IMR-90 (cell line): ENCODE measurements around a stretch of chr12.

- RRBS: no CpG with 5 or more reads among the region's 4 CpGs
CAGE:
- cytosol, long polyA plus RNA: start-site peak on the plus strand at chr12:74541232-74541284, 54 and 53 reads in 2 replicates
- long polyA plus RNA: no peak
- nucleus, long polyA plus RNA: no peak
Measured at GRCh38 chr12:74540796-74541472, 3.3 kb downstream of the ATXN7L3B start.

DNA sequence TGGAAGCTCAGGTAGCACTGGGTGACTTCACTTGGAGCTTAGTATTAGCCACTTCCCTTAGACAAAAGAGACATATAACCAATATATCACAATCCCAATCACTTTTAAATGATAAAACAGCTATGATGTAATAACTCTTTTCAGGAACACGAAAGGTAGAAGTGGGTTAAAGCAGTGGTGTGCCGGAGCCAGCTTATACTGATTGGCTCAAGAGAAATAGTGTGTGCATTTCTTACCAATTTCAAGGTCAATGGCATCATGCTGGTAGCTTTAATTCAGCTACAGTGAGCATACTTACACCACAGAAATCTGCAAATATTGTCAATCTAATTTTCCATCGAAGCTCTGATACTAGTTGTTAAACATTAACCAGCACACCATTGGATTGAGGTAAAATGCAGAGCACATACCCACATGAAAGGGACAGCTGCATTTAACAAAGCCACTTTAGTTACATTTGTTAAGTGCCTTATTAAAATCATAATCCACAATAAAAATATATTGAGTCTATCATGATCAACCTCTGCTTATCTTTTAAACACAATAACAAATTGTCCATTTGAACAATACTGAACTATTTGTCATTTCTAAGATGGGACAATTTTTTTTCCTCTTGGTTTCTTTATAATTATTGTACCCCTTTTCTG, 225.7 kb downstream of the KCNC2 start:
- RRBS: no CpG with 5 or more reads among the region's 3 CpGs
CAGE:
- cytosol, long polyA plus RNA: no peak
- long polyA plus RNA: no peak
- nucleus, long polyA plus RNA: no peak

GRCh38 chr12:75481792-75482348, 1.3 kb downstream of the GLIPR1 start:
- RRBS: no CpG with 5 or more reads among the region's 4 CpGs
CAGE:
- cytosol, long polyA plus RNA: no peak
- long polyA plus RNA: no peak
- nucleus, long polyA plus RNA: no peak

DNA sequence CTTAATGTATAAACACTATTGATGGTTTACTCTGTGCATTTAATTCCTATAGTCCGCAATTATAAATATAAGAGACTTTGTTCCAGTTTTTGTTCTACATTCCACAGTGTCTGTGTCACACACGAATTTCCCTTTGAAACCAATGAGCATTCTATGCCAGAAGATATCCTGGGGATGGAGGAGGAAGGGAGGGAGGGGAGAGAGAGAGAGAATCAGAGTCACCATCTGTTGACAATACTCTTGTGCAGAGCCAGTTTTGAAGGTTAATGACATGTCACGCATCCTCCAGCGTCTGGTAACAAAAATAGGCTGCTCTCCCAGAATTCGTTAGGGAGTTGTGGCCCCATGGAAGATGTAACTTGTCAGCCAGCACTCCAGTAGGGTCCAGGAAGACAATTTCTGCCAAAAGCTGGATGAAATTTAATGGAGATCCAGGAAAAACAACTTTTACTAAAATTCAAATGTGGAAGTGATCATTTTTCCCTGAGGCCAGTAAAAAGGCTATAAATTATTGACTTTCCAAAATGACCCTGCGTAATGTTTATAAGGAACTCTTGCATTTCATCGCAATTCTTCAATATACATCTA, 213.6 kb upstream of the KRR1 start:
- RRBS: no CpG with 5 or more reads among the region's 7 CpGs
CAGE:
- cytosol, long polyA plus RNA: no peak
- long polyA plus RNA: no peak
- nucleus, long polyA plus RNA: no peak

DNA sequence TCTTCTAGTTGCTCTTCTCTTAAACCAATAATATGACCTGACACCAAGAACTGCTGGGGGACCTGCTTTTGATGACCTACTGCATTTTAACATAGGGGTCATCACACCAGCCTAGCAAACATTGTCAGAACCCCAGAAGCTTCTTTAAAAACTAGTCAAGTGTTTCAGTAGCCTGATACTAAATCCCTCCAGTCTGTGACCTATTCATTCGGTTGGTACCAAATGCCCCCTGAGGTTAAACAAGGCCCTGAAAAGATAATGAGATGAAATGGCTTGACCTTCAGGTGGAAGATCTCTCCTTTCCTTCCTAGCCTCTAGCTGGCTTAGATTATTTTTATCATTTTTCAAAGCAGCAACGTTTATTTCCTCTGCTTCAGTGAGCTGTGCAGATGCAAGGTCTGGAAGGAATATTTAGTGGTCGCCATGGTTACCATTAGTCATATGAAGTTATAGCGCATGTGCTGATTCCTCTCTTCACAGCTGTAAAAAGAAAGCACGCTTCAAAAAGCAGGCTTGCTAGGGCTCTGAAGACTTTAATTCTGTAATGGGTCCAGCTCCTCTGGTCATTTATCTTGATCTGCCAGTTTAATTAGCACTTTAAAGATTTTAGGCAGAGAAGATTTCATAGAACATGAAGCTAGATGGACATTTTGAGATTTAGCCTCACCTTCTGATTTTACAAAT, 269.2 kb downstream of the NAP1L1 start:
- RRBS: no CpG with 5 or more reads among the region's 5 CpGs
CAGE:
- cytosol, long polyA plus RNA: no peak
- long polyA plus RNA: no peak
- nucleus, long polyA plus RNA: no peak

DNA sequence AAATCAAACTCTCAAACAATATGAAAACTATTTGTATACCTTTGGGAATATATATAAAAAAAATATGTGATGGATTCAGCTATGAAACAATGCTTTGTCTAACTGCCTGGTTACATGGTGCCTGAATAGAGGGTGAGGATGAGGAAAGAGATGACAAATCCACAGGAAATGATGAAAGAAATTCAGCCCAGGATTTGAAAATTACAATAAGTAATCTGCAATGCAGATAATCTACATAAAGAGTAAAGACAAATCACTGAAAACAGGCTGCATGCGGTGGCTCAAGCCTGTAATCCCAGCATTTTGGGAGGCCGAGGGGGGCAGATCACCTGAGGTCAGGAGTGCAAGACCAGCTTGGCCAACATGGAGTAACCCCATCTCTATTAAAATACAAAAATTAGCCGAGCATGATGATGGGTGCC, 150.7 kb downstream of the NAP1L1 start:
- RRBS: no CpG with 5 or more reads among the region's 3 CpGs
CAGE:
- cytosol, long polyA plus RNA: no peak
- long polyA plus RNA: no peak
- nucleus, long polyA plus RNA: no peak

DNA sequence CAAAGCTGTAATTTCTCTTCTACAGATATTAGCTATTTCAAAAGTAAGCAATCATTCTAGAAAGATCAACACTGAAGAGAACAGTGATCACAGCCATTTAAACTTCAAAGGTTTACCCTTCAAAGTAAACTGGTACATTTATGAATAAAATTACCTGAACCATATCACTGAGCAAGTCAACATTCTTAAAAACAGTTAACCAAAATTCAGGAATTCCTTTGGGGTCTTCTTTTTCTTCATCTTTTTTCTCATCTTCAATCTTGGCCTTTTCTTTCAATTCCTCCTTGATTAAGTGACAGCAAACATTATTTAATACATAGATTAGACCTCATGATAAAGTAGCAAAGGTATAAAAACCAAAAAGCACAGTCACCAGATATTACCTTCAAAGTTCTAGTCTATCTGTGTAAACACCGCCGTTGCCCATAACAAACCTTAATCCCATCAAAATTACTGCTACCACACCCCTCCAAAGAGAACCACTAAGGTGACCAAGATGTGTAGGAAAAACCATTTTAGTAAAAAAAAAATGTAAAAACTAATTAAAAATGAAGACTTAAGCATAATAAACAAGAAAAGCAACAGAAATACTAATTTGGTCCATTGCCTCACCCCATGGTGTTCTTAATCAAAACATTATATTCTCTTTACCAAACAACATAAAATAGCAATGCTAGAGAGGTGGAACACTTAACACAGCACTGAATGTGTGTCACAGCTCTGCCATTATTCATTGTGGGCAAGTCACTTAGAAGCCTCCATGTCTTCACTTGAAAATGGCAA, 28.4 kb downstream of the NAP1L1 start:
- RRBS: no CpG with 5 or more reads among the region's 2 CpGs
CAGE:
- cytosol, long polyA plus RNA: no peak
- long polyA plus RNA: no peak
- nucleus, long polyA plus RNA: no peak

DNA sequence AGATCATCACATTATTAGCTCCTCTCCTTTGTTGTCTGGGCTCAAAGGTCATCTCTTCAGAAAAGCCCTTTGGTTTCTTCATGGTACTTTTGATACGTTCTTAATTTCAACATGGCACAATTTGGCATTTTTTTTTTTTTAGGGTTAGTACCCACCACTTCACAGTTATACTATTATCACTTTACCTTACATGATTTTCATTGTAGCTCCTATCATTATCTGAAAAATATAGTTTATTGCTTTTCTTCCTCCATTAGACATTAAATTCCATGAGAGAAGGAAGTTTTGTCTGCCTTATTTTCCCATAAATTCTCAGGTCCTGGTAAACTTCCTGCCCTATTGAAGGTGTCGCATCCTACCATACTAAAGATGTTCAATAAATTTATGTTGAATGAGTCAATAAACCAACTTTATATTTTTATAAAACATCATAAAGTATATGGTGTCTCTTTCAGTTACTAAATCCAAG, 104.7 kb upstream of the BBS10 start:
- RRBS: no CpG with 5 or more reads among the region's 2 CpGs
CAGE:
- cytosol, long polyA plus RNA: no peak
- long polyA plus RNA: no peak
- nucleus, long polyA plus RNA: no peak

DNA sequence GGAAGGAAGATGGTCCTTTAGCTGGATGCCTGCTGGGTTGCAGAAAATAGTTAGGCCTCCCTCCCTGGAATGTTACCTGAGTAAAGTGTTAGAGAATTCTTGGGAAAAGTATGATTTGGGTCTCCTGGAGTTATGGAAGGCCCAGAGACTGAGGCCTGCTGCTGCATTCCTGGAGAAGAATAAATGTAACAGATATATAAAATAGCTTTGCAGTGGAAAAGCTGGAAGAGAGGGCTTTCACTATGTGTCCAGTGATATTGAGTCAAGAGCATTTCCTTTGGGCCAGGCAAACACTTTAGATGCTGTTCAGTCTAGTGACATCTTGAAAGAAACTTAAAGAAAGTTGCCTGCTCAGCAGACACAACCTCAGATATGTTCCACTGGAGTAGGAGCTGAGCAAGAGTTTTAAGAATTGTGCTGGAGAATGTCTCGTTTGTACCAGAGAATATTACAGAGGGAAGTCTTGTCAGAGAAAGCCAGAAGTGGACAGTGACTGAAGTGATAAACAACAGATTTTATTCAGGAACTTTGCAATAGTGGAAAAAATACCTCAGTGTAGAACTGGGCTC, 18.4 kb downstream of the ZDHHC17 start:
- RRBS: no CpG with 5 or more reads among the region's 1 CpG
CAGE:
- cytosol, long polyA plus RNA: no peak
- long polyA plus RNA: no peak
- nucleus, long polyA plus RNA: no peak

GRCh38 chr12:77238106-77238783, 172.9 kb upstream of the E2F7 start:
- RRBS: no CpG with 5 or more reads among the region's 2 CpGs
CAGE:
- cytosol, long polyA plus RNA: no peak
- long polyA plus RNA: no peak
- nucleus, long polyA plus RNA: no peak

- RRBS: no CpG with 5 or more reads among the region's 5 CpGs
CAGE:
- cytosol, long polyA plus RNA: no peak
- long polyA plus RNA: no peak
- nucleus, long polyA plus RNA: no peak
Measured at GRCh38 chr12:78865498-78865873, 912 bp downstream of the SYT1 start.

GRCh38 chr12:79672263-79672994, 18.3 kb downstream of the PAWR start:
- RRBS: no CpG with 5 or more reads among the region's 3 CpGs
CAGE:
- cytosol, long polyA plus RNA: no peak
- long polyA plus RNA: no peak
- nucleus, long polyA plus RNA: no peak

- RRBS: no CpG with 5 or more reads among the region's 3 CpGs
CAGE:
- cytosol, long polyA plus RNA: no peak
- long polyA plus RNA: no peak
- nucleus, long polyA plus RNA: no peak
Measured at GRCh38 chr12:79797130-79797468, 106.3 kb upstream of the PAWR start.

DNA sequence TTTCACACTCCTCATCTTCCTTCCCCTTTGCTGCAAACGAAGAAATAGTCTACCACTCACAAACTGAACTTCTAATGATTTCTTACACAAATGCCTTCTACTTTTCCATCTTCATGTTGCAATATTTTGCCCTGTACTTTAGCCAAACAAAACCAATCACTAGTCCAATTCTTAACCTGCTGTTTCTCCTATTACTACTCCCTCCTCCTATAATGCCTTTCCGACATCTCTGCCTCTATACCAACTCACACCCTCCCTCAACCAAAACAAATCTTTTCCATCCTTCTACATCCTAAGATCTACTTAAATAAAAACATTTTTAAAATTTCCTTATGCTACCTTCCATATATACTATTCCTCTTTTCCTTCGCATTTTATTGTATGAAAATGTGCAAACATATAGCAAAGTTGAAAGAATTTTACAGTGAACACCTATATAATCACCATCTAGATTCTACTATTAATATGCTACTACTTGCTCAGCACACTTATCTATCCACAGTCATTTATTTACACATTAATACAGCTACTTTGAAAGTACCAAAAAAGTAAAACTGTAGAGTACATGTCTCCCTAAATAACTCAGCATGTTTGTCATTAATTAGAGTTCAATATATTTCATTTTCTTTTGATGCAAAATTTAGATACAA, 36.2 kb downstream of the PPP1R12A start:
- RRBS: no CpG with 5 or more reads among the region's 3 CpGs
CAGE:
- cytosol, long polyA plus RNA: no peak
- long polyA plus RNA: no peak
- nucleus, long polyA plus RNA: start-site peak on the minus strand centred at position 340 of the sequence, 281 bp wide, 24 and 30 reads in 2 replicates

CAGE:
- cytosol, long polyA plus RNA: no peak
- long polyA plus RNA: no peak
- nucleus, long polyA plus RNA: no peak
Measured at GRCh38 chr12:79998540-79998743, 63.5 kb upstream of the PPP1R12A start.

DNA sequence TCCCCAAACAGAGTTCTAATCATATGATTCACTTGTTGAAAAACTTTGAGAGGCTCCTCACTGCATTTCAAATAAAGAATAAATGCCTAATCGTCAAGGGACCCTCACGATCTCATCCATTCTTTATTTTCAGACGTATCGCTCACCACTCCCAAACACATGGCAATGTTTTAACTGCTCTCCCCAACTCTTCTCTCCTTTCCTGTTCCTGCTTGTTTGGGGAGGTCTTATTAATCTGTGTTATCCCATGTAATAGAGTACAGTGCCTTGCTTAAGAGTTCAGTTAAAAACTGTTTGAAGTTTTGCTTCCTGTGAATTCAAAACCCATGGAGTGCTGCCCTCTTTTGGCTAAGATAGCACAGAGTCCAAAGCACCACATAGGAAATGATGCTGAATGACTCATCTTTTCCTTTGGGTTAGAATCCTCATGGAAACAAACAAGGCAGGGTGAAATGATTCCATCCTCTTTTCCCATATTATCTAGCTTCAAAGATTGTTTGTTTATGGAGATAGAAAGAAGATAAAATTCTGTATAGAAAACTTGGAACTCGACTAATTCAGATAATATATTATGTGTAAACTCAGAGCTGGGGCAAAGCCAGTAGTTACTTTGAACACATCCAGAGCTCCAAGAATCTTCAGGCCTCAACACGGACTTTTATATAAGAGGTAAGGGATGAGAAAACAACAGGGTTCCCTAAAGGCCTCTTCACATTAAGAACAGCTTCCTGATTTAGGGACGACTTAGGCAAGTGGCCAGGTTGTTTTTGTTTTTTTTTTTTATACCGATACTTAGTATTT, 87.4 kb downstream of the OTOGL start:
- RRBS: no CpG with 5 or more reads among the region's 8 CpGs
CAGE:
- cytosol, long polyA plus RNA: no peak
- long polyA plus RNA: no peak
- nucleus, long polyA plus RNA: no peak

GRCh38 chr12:80445075-80445663, 1.1 kb downstream of the PTPRQ start:
- RRBS: no CpG with 5 or more reads among the region's 5 CpGs
CAGE:
- cytosol, long polyA plus RNA: no peak
- long polyA plus RNA: no peak
- nucleus, long polyA plus RNA: start-site peak on the plus strand at chr12:80445281-80445367, 33 and 79 reads in 2 replicates

GRCh38 chr12:80777623-80778763, 61.3 kb downstream of the MYF5 start:
- RRBS: no CpG with 5 or more reads among the region's 7 CpGs
CAGE:
- cytosol, long polyA plus RNA: no peak
- long polyA plus RNA: no peak
- nucleus, long polyA plus RNA: start-site peak on the plus strand at chr12:80778327-80778390, 18 and 10 reads in 2 replicates

GRCh38 chr12:80925914-80926560, 11.7 kb downstream of the LIN7A start:
- RRBS: no CpG with 5 or more reads among the region's 1 CpG
CAGE:
- cytosol, long polyA plus RNA: no peak
- long polyA plus RNA: no peak
- nucleus, long polyA plus RNA: no peak

DNA sequence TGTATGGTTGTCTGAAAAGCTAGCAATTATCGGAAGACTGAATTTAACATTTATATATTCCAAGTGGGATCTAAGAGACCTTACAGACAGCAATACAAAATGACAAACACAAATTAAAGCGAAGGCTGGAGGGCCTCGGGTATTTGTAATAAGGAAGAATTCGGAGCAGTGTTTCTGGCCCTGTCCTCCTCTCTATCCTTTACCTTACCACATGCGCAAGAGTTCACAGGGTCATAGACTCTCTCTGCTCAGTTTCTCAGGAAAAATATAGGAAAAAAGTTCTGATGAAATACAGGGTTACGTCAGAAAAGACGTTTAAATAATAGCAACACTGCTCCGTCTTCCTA, 504 bp downstream of the CCDC59 start:
- RRBS: no CpG with 5 or more reads among the region's 8 CpGs
CAGE:
- cytosol, long polyA plus RNA: no peak
- long polyA plus RNA: no peak
- nucleus, long polyA plus RNA: no peak